CMK (cell line): ENCODE results near the genes NSMCE4A and TACC2.

DNA sequence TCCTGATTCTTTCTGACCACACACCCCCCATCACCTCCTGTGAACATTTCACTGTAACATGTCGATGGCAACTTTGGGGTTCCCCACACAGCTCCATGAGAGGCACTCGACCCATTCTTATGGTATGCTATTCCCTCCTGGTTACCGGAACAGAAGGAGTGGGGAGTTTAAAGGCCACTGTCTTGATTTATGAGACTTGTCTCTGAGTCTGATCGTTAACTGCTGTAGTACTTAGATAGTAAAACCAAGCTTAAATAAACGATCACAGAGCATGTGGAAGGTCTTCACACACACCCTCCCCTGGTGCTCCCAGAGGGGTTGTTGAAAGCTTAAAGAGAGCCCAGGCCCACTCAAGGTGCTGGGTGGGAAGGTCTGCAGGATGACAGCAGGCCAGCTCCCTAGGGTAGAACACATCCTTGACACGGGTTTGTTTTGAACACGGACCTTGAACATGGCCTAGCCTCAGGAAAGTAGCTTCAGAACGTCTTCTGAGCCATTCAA lies 335.4 kb downstream of the FGFR2 start:
- RRBS = no CpG with 5 or more reads among the region's 8 CpGs

GRCh38 chr10:121359506-121359937 lies 238.7 kb downstream of the FGFR2 start:
- RRBS = no CpG with 5 or more reads among the region's 6 CpGs

DNA sequence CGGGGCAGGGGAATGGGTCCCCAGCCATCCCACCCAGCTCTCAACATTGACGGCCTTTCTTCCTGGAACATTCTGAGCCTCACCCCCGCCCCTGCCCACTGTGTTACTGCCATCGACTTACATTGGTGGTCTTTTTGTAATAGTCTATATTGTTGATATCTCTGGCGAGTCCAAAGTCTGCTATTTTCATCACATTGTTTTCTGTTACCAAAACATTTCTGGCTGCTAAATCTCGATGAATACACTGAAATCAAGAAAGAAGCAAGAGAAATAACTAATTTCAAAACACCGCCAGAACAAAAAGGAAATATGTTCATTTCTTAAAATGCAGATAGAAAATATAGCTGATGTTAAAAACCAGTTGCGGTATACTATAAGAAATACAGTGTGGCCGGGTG lies 110.4 kb downstream of the FGFR2 start:
- RRBS = no CpG with 5 or more reads among the region's 9 CpGs

GRCh38 chr10:121597014-121597686 lies 1.1 kb downstream of the FGFR2 start:
- RRBS = 61% methylated on average over 8 of the region's 63 CpGs

GRCh38 chr10:121682119-121682693 lies 84.0 kb upstream of the FGFR2 start:
- RRBS = no CpG with 5 or more reads among the region's 19 CpGs

- RRBS = no CpG with 5 or more reads among the region's 2 CpGs
These were observed 941 bp upstream of the ATE1 start for GRCh38 chr10:121928860-121929084.

GRCh38 chr10:121959926-121960549 lies 15.0 kb downstream of the NSMCE4A start:
- RRBS = no CpG with 5 or more reads among the region's 6 CpGs

- RRBS = no CpG with 5 or more reads among the region's 7 CpGs
These were observed 1.5 kb downstream of the NSMCE4A start for GRCh38 chr10:121973474-121973957.

GRCh38 chr10:121974972-121975451 lies at the start of gene NSMCE4A:
Gene NSMCE4A, minus strand, starts transcription at chr10:121975217.
- RRBS = 2% methylated on average over 8 of the region's 55 CpGs

GRCh38 chr10:121988709-121989412 lies at the start of gene TACC2:
Gene TACC2, plus strand, starts transcription at chr10:121989163.
- RRBS = no CpG with 5 or more reads among the region's 11 CpGs

DNA sequence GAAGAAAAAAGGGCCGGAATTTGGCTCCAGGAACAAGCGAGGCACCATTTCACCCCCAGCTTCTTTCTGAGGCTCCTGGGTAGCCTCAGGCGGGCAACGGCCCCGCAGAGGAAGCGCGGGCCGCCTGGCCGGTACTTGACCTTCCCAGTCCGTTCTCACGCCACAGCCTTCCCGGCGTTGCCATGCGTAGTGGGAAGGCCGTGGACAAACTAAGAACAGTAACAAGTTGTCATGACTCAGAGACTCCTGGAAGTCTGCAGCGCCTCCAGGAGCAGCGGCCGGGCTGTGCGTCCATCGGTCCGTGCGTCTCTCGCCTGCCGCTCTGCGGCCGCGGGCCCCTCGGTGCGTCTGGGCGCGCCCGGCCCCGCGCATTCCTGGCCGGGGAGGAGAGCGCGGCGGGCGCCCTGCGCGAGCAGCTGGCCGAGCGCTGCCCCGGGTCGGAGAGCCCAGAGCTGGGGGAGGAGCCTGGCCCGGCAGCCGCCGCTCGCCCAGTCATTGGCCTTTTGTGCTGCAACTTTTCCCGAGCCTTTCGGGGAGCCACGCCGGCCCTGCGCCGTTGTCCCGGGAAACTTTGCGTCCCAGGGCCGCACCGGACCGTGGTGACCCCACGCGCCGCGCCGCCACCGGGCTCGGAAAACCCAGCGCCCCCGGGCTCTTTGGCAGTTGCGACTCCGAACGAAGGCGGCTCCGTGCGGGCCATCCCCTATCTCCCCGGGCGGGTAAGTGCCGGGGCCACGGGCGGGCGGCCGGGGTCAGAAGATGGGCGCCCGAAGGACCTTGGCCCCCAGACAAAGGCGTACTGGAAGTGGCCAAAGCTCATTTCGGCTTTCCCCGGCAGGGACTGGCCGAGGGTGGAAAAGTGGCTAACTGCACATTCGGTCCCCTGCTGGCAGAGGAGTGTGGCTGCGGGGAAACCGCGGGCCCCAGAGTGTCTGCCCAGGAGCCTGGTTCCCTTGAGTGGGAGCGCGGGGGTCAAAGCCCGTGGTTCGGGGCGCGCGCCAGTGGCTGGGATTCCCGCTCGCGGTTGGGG lies 123.9 kb downstream of the TACC2 start:
- RRBS = 81% methylated on average over 32 of the region's 102 CpGs

DNA sequence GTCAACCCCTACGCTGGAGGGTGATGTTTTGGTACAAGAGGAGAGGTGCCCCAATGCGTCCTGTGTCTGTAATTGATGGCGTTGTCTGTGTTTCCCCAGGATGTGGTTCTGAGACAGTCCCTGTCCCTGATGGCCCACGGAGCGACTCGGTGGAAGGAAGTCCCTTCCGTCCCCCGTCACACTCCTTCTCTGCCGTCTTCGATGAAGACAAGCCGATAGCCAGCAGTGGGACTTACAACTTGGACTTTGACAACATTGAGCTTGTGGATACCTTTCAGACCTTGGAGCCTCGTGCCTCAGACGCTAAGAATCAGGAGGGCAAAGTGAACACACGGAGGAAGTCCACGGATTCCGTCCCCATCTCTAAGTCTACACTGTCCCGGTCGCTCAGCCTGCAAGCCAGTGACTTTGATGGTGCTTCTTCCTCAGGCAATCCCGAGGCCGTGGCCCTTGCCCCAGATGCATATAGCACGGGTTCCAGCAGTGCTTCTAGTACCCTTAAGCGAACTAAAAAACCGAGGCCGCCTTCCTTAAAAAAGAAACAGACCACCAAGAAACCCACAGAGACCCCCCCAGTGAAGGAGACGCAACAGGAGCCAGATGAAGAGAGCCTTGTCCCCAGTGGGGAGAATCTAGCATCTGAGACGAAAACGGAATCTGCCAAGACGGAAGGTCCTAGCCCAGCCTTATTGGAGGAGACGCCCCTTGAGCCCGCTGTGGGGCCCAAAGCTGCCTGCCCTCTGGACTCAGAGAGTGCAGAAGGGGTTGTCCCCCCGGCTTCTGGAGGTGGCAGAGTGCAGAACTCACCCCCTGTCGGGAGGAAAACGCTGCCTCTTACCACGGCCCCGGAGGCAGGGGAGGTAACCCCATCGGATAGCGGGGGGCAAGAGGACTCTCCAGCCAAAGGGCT lies 60.5 kb upstream of the BTBD16 start:
- RRBS = 67% methylated on average over 5 of the region's 37 CpGs

- RRBS = no CpG with 5 or more reads among the region's 17 CpGs
These were observed 36.9 kb downstream of the BTBD16 start for GRCh38 chr10:122307548-122308782.

GRCh38 chr10:122310722-122311308 lies 39.7 kb downstream of the BTBD16 start:
- RRBS = 75% methylated on average over 8 of the region's 14 CpGs

- RRBS = no CpG with 5 or more reads among the region's 2 CpGs
These were observed 50.1 kb upstream of the PLEKHA1 start for GRCh38 chr10:122324466-122324840.

DNA sequence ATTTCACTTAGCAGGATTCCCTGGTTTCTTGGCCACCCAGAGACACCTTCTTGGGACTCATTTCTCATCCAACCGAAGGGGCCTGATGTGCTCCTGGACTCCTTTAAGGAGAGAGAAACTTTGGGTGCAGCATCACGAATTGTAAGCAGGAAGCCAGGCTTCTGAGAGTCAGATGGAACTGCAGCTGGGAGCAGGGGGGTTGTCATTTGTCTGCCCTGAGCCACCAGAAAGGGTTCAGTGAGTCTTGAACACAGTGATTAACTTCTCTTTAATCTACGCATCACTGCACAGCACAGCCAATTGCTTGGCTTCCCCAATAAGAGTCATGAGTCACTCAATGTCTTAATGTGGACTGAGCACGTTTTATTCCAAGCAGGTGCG lies 26.1 kb upstream of the PLEKHA1 start:
- RRBS = no CpG with 5 or more reads among the region's 5 CpGs

DNA sequence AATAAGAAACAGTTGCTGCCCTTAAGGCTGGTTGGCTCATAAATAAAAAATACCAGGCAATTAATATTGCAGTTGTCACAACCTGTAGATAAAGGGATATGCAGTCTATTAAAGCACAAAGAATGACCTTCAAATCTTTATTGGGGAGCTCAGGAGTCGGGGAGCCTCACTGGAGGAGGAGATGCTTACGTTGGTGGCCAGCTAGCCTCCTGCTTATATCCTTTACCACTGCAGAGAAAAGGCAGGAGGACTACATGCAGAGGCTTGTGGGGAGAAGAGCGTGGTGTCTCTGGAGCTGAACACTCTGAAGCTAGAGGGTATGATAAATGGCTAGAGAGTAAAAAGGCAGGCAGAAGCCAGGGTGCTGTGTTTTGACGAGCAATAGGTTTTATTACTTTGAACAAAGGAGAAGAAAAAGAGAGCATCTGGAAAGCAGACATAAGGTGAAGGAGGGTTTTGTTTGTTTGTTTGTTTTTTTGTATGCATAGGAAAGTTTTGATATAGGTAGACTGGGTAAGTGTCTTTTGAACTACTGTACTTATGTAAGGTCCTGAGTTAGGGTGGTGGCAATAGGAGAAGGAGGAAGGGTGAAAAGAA lies 26.5 kb downstream of the PLEKHA1 start:
- RRBS = no CpG with 5 or more reads among the region's 4 CpGs

- RRBS = no CpG with 5 or more reads among the region's 10 CpGs
These were observed 45.7 kb upstream of the DMBT1 start for GRCh38 chr10:122514745-122515366.

GRCh38 chr10:122585912-122586321 lies 25.4 kb downstream of the DMBT1 start:
- RRBS = no CpG with 5 or more reads among the region's 7 CpGs